Left cardiac atrium (tissue), 1 donor: ENCODE measurements around the gene DNAJB7.

DNA sequence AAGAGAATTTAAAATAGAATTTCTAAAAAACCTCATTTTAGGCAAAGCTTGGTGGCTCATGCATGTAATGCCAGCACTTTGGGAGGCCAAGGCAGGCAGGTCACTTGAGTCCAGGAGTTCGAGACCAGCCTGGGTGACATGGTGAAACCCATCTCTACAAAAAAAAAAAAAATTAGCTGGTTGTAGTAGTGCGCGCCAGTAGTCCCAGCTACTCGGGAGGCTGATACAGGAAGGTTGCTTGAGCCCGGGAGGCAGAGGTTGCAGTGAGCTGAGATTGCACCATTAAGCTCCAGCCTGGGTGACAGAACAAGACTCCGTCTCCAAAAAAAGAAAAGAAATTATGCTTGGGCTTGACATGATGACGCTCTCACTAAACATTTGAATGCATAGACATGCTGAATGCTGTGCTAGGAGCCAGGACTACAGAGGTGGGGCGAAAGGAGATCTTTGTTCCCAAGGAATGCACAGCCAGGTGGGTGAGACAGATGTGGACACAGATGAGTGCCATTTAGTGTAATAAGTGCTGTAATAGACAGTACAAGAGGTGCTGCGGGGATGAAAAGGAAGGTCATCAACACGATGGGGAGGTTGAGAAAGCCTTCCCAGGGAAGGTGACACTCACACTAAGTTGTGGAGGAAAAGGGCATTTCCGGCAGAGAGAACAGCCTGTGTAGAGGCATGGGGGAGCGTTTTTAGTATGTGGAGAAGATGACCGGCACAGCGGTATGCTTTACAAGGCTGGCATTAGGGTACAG, 60.1 kb downstream of the FAM83F start:
- PRO-cap = no peak

- PRO-cap = no peak
Measured at GRCh38 chr22:40116319-40116830, 61.4 kb upstream of the TNRC6B start.

DNA sequence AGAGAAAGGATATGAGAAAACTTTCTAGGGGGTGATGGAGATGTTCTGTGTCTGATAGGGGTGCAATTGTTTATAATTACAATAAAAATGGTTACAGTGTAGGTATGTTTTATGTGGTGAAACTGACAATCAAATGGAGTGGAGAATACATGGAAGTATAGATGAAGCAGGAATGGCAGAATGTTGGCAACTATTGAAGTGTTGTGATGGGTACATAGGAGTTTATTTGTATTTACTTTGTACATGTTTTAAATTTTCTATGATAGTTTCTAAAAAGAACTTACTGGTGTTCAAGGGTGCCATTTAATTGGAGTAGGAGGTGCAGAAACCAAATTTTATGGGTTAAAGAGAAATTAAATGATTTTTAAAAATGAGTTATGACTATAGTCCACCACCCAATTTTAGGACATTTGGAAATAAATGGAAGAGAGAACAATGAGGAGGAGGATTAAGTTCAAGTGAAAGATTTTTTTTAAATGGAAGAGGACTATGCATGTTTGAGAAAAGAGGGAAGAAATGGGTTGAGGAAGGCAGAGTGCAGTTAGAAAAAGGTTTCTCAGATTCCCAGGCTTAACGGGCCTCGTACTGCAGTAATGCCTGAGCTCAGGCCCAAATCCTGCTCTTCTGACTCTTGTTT, 48.0 kb upstream of the TNRC6B start:
- PRO-cap = no peak

DNA sequence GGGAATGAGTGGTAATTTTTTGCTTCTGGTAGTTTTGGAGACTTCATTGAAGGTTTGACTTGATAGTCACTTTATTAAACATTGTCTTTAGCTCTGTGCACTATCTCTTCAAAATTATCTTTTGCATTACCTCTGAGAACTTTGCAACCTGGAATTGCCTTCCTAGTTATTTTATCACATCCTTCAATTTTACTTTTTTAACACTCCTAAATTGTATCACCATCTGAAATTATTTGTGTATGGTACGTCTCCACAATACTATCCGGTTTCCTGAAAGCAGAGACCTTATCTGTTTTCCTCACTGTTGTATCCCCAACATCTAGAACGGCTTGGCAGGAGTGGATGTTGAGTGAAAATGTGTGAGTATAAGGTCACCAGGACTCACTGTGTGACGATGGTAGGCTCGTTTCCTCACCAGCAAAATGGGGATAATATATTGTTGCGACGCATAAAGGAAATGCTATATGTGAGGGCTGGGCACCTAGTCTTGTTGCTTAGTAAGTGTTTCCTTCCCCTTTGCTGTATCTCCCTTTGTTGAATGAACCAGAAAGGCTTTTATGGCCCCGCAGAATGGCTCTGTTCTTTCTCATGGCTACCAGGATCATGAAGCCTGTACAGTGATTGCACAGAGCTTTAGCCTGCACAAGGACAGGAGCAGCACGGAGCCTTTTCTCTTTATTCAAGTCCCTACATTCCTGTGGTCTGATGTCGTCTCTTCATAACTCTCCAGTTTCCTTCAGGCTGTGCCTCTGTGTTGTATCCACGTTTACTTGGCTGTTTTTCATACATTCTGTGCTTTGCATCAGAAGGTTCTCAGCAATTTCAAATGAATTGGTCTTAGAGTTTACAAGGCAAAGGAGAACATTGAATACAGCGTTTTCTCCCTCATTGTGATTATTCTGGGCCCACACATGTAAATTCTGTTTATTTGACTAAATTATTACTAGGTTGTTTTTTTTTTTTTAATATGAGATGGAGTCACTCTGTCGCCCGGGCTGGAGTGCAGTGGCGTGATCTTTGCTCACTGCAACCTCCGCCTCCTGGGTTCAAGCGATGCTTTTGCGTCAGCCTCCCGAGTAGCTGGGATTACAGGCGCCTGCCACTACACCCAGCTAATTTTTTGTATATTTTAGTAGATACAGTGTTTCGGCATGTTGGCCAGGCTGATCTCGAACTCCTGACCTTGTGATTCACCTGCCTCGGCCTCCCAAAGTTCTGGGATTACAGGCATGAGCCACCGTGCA, 5.4 kb downstream of the TNRC6B start:
- PRO-cap = no peak

DNA sequence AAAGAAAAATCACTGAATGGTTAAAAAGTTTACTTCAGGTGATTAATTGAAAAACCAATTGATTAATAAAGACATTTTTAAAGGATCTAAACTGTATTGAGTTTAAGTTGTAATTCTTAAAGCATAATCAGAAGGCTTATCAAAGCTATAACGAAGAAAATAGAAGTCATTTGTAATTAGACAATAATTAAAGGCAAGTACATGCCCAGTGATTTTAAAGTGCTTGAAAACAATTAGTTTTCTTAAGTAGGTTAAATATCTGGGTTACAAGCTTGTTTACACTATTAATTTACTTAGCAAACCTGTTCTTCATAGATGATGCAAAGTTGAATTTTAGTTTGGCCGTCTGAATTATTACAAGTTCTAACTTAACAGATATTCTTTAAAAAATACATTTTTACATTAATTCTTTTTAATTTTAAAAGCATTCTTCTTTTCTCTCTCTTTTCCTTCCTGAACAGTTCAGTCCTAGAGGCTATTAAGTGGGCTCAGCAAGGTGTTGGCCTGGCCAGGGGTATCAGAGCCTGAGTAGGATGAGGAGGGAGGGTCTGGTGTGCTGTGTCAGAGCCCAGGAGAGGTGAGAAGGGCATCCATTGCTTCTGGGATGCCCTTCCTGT, 20.3 kb downstream of the TNRC6B start:
- PRO-cap = no peak

DNA sequence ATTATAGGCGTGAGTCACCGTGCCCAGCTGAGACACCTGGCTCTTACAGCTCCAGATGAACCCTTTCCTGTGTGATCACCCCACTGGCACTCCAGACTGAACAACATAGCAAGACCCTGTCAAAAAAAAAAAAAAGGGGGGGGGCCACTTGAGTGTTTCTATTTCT, 963 bp upstream of the ADSL start:
- PRO-cap = no peak

GRCh38 chr22:40347059-40347413, 736 bp downstream of the ADSL start:
- PRO-cap = no peak

GRCh38 chr22:40543627-40544227, 92.8 kb downstream of the MRTFA start:
- PRO-cap = no peak

GRCh38 chr22:40552093-40552344, 84.5 kb downstream of the MRTFA start:
- PRO-cap = no peak

GRCh38 chr22:40644527-40645073, 8.1 kb upstream of the MRTFA start:
- PRO-cap = no peak

DNA sequence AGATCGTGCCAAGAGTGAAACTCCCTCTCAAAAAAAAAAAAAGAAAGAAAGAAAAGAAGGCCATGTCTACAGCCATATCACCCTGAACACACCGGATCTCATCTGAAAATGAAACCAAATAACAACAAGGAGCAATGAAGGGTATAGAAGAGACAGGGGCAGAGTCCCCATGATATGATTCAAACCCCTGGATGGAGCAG, 11.0 kb upstream of the MRTFA start:
- PRO-cap = no peak

- PRO-cap = no peak
Measured at GRCh38 chr22:40674386-40674742, 4.9 kb upstream of the MCHR1 start.

DNA sequence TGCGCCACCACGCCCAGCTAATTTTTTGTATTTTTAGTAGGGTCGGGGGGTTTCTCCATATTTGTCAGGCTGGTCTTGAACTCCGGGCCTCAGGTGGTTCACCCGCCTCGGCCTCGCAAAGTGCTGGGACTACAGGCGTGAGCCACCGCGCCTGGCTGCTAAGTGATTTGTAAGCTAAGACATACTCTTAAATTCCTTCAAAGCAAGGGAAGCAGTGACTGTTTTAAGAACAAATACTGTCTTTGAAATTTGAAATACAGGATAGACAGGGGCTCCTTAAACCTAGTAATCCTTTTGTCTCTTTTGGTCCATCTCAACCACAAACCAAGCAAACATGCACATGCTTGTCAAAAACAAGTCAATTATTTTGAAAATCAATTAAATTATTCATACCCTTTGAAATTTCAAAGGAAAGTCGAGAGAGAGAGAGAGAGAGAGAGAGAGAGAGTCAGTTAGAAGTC, 47.8 kb downstream of the MCHR1 start:
- PRO-cap = no peak

- PRO-cap = no peak
Measured at GRCh38 chr22:40746720-40747195, 67.5 kb downstream of the MCHR1 start.

- PRO-cap = no peak
Measured at GRCh38 chr22:40769770-40770271, 49.3 kb downstream of the SLC25A17 start.

DNA sequence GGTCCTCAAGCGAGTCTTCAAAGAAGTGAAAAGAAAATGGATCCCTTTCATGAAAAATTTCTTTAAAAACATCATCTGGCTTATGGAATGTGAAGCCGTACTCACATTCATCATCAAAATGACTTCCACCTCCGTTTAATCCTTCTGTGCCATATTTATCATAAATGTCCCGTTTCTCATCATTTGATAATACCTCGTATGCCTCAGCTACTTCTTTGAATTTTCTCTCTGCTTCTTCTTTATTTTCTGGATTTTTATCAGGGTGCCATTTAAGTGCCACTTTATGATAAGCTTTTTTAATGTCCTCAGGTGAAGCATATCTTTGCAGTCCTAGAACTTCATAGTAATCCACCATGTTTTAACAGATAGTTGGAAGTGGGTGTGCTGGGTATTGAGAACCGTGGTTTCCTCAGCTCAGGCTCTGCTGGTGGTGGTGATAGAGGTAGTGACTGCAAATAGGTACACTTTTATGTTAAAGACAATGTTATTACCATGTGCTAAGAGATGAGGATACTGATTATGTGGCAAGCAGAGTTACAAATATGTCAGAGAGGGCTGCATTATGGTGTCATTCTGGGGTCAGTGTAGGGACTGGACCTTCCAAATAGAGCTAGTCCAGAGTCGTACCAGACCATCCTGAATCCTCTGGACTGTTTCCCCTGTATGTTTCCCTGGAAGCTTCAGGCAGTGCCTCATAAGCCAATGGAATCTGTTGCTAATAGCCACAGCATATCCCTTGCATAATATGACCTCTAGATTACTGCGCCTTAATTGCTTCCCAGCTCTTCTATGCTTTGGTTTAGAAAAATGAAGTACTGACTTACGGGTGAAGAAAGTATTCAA, at the start of gene DNAJB7:
DNAJB7 (minus strand) TSS at position 474 of the 843 bp plus-strand sequence.
- PRO-cap = no peak

- PRO-cap = no peak
Measured at GRCh38 chr22:40952250-40952749, 1.1 kb downstream of the RBX1 start.

GRCh38 chr22:40963929-40964345, 12.8 kb downstream of the RBX1 start:
- PRO-cap = no peak

DNA sequence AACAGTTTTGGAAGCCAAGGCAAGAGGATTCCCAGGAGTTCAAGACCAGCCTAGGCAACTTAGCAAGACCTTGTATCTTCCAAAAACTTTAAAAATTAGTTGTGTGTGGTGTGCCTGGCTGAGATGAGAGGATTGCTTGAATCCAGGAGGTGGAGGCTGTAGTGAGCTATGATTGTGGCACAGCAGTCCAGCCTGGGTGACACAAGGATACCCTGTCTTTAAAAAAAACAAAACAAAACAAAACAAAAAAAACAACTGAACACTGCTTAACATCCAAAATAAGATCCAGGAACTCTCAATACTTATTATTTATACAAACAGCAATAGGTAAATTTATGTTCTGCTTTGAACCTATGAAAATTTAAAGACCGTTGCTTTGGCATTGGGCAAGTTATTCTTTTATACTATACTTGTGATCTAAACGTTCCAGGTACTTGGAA, 37.9 kb downstream of the EP300 start:
- PRO-cap = no peak

DNA sequence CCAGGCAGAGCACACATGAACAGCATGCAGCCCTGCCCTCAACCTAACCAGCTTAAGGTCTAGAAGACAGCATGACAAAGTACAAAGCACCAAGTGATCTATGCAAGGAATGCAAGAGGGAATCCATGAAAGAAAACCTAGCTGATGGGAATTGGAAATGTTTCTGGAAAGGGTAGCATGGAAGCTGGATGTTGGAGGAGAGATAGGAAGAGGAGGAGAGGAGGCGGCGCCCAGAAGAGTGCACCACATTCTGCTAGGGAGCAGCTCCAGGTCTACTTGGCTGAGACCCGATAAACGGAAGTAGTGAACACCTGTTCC, 23.7 kb upstream of the L3MBTL2 start:
- PRO-cap = no peak